Kidney epithelial cell (primary cell): ENCODE data around the genes NFIA, TM2D1, CACHD1 and RAVER2.

DNA sequence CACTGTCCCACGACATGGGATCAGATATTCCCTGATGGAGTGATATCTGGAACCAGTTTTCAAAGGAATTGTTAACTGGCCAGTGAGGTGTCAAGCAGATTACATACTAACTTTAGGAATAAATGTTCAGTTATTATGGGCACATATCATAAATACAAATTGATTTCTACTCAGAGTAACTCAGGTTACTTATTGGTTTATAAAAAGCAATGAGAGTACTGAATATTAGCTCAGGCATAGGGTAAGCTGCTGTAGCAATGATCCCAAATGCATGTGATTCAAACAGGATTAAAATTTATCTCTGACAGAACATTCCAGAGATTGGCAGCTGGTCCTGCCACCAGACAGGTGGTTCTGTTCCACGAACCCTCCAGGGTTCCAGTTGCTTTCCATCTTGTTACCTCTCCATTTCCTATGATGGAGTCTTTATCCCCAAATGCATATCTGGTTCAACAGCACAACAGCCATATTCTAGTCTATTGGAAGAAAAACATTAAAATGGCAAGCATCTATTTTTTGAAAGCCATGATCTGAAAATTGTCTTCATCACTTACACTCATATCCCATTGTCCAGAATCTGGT is 10.3 kb upstream of the CYP2J2 start:
- RAMPAGE, long total RNA = no peak
- RRBS = no CpG with 5 or more reads among the region's 2 CpGs

DNA sequence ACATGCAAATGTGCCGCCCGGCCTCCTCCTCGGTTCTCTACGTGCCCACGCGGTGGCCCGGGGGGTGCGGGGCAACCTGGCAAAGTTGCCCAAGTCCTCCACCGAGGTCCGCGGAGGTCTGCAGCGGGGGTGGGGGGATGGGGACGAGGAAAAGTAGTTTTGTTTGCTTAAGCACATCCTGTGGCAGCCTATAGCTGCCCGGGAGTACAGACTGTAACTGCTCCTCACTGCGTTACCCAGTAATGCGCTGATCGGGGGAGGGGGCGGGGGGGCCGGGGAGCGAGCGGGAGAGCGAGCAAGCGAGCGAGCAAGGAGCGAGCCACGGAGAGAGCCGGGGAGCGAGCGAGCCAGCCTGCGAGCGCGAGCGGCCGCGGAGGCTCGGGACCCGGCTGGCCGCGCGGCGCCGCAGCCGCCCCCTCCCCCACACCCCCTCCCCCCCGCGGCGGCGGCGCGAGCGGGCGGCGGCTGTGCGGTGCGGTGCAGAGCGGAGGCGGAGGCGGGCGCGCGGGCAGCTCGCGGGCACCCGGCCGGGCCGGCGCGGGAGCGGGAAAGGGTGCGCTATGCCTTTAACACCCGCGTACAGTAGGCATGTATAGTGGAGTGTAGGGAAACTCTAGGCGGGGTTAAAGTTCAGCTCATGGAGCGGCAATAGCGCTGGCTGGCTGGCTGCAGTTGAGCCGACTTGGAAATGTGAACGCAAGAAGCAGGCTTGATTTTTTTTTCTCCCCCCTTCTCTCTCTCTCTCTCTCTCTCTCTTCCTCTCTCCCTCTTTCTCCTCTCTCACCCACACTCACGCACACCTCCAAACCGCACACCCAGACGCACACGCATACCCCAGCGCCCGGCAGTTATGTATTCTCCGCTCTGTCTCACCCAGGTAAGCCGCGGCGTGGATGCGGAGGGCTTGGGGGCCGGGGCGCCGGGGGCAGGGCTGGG is at the start of gene NFIA:
Gene NFIA (plus strand): TSS at position 620 of the 936 bp plus-strand sequence.
- RAMPAGE, long total RNA = start-site peak on the plus strand centred at position 648 of the sequence, 65 bp wide, 30 and 9 reads in 2 replicates
- RRBS = 1% methylated on average over 31 of the region's 90 CpGs

DNA sequence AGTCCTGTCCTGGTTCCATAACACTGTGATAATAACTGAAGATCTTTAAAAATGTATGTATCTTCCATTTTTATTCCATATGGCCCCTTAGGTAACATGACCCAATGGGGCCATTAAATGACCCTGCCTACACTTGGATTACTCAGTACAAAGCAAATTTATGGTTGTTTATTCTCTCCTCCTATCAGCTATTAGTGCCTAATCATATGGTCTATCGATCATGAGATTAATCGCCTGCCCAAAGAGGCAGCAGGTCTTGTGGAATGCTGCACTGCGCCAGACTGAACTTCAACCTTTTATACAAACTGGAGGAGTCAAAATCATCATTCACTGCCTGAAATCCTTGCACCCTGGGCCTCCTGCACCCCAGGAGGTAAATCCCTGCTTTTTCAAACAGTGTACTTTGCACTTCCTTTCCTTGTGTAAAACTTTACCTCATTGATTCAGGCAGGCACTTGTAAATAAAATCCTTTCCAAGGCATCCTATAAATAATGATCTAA is 69.7 kb downstream of the NFIA start:
- RAMPAGE, long total RNA = no peak
- RRBS = no CpG with 5 or more reads among the region's 3 CpGs

DNA sequence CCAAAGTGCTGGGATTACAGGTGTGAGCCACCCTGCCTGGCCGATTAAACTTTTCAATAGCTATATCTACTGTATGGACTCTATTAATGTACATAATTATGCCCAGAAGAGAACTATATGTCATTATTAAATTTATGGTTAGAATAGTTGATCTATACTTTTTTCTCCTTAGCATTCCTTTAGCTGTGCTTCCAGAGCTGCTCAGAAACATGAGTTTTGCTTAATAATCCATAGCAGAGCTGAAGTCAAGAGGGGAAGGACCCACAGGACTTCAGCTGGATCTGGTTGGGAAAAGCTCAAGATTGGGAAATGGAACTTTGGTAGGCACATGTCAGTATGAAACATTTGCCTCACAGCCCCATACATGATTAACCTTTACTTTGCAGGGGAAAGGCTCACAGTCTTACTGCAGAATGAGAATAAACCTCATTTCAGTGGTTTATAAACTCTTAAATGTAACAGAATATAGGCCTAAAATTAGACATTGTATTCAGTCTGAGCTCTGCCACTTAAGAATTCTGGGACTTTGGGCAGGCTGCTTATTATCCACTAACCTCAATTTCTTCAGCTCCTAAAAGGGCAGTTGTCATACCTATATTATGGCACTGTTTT is 135.1 kb downstream of the NFIA start:
- RAMPAGE, long total RNA = no peak
- RRBS = no CpG with 5 or more reads among the region's 1 CpG

DNA sequence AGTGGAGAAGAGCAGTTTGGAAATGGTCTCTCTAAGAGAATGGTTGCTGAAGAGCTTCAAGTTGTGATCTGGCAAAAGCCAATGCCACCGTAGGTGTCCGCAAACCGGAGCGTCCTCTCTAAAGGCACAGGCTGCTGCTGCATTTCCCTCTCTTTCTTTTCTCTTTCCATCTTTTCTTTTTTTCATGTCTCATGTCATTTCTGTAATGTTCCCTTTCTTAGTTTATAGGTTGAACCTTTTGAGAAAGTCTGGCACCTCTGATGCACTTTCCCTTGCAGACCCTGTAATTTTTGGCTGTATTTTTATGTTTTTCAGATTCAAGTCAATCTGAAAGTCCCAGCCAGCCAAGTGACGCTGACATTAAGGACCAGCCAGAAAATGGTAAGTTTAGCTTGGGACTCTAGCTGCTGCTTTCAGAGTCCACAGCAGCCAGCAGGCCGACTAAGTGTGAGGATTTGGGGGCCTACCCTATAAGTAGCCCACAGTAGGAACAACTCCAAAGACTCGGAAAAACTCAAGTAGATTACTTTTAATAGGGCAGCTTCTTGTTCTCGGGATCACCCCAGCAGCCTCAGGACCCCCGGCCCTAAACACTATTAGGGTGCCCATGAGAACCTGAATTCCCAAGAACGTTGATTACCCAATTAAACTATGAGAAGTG is 195.0 kb downstream of the NFIA start:
- RAMPAGE, long total RNA = no peak
- RRBS = no CpG with 5 or more reads among the region's 10 CpGs

GRCh38 chr1:61436560-61437104 is 288.3 kb downstream of the TM2D1 start:
- RAMPAGE, long total RNA = no peak
- RRBS = no CpG with 5 or more reads among the region's 5 CpGs

- RAMPAGE, long total RNA = no peak
- RRBS = no CpG with 5 or more reads among the region's 5 CpGs
These were observed 280.7 kb downstream of the TM2D1 start for GRCh38 chr1:61444163-61444786.

GRCh38 chr1:61724679-61725795 is at the start of gene TM2D1:
TM2D1 (minus strand) TSS chr1:61725141.
- RAMPAGE, long total RNA = start-site peak on the minus strand at chr1:61725121-61725133, 682 and 678 reads in 2 replicates
- RRBS = 1% methylated on average over 6 of the region's 48 CpGs

DNA sequence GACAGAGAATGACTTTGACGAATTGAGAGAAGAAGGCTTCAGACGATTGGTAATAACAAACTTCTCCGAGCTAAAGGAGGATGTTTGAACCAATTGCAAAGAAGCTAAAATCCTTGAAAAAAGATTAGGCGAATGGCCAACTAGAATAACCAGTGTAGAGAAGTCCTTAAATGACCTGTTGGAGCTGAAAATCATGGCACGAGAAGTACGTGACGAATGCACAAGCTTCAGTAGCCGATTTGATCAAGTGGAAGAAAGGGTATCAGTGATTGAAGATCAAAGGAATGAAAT is 201.9 kb downstream of the PATJ start:
- RAMPAGE, long total RNA = no peak
- RRBS = no CpG with 5 or more reads among the region's 8 CpGs

DNA sequence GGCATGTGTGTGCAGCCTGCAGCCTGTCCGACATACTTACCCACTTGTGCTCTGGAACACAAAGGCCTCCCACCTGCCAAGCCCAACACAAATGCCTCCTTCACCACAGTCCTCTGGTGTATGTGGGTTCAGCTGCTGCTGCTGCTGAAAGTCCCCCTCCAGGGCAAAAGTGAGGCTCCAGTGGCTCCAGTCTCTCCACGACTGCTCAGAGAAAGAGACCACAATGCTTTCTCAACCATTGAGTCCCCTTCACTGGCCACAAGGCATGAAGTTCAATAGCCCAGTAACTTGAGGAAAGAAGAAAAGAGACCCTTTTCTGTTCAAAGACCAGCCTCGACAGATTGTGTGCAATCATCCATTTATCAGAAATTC is 19.3 kb downstream of the KANK4 start:
- RAMPAGE, long total RNA = no peak
- RRBS = no CpG with 5 or more reads among the region's 3 CpGs

DNA sequence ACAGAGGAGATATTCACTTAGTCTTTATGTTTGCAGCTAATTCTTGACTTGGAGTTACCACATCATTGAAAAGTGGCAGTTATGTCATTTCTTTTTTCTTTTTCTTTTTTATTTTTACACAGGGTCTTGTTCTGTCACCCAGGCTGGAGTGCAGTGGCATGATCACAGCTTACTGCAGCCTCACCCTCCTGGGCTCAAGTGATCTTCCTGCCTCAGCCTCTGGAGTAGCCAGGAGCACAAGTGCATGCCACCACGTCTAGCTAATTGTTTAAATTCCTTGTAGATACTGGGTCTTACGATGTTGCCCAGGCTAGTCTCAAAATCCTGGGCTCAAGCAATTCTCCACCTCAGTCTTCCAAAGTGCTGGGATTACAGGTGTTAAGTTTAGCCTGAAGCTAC is 52.1 kb upstream of the KANK4 start:
- RAMPAGE, long total RNA = no peak
- RRBS = no CpG with 5 or more reads among the region's 2 CpGs

GRCh38 chr1:62585495-62586137 is 11.7 kb upstream of the ANGPTL3 start:
- RAMPAGE, long total RNA = no peak
- RRBS = no CpG with 5 or more reads among the region's 1 CpG

GRCh38 chr1:62606610-62607061 is 9.3 kb downstream of the ANGPTL3 start:
- RAMPAGE, long total RNA = no peak
- RRBS = no CpG with 5 or more reads among the region's 3 CpGs

DNA sequence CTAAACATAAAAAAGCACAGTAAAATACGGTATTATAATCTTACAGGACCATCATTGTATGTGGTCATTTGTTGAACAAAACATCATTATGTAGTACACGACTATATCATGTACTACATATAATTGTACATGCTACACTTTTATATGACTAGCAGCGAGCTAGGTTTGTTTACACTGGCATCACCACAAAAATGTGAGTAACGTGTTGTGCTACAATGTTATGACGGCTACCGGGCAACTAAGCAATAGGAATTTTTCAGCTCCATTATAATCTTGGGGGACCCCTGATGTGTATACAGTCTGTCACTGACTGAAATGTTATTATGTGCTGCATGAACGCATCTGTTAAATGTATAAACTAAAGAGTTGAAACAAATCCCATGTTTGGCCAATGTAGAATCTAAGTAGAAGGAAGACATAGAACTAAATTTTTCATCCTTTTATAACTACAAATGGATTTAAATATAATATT is 35.3 kb downstream of the ITGB3BP start:
- RAMPAGE, long total RNA = no peak
- RRBS = no CpG with 5 or more reads among the region's 7 CpGs

- RAMPAGE, long total RNA = no peak
- RRBS = no CpG with 5 or more reads among the region's 3 CpGs
These were observed 1.9 kb downstream of the ROR1 start for GRCh38 chr1:63775744-63776145.

DNA sequence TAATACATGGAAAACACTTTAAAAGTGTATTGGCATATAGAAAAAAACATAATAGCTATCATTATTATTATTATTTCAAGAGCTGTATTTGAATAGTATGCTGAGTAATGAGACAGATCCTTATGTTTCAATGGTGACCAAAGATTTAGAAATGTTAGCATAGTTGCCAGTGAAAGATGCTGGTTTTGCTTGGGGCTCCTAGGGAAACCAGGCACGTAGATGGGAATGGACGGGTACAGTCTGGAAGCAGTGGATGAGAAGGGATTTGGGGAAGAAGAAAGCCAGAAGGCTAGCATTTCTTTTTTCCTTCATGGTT is 111.2 kb downstream of the ROR1 start:
- RAMPAGE, long total RNA = no peak
- RRBS = no CpG with 5 or more reads among the region's 2 CpGs

GRCh38 chr1:63928028-63928686 is 154.3 kb downstream of the ROR1 start:
- RAMPAGE, long total RNA = no peak
- RRBS = no CpG with 5 or more reads among the region's 7 CpGs

DNA sequence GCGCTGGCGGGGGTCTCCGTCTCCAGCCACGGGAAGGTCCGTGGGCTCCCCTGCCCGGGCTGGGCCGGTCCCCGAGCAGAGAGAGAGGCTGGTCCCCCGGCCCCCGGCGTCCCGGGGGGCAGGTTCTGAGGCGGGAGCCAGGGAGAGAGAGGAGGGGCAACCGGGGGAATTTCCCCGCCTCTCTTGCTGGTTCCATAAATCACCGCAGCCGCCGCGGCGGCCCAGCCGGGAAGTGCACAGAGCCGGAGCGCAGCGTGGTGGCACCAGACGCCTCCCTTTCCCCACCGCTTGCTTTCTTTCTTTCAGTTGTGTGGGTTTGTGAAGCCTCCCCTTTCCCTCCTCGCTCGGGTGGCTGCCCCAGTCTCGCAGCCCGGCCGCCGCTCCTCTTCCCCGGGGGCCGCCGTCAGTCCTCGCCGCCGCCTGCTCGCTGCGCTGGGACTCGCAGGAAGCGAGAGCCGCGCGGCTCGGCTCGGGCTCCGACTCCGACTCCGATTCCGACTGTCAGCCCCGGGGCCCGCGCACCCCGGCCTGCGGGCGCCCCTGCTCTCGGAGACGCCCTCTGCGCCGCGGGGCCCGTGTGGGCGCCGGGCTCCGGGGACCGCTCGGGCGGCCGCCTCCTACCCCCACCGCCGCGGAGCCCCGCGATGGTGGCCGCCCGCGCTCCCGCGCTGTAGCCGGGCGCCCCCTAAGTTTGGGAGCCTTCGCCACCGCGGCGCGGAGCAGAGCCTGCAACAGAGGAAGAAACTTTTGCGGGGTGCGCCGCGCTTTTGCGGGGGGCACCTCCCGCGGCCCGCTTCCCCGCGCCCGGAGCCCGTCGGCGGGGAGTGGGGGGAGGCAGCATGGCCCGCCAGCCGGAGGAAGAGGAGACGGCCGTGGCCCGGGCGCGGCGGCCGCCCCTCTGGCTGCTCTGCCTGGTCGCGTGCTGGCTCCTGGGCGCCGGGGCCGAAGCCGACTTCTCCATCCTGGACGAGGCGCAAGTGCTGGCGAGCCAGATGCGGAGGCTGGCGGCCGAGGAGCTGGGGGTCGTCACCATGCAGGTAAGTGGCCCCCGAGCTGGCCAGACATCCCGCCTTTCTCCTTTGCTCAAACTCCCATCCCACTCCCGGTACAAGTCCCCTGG is at the start of gene CACHD1:
Gene CACHD1 (plus strand): TSS at position 224 of the 1,120 bp plus-strand sequence.
- RAMPAGE, long total RNA = no peak
- RRBS = 2% methylated on average over 52 of the region's 126 CpGs

GRCh38 chr1:64672914-64673499 is 71.9 kb upstream of the RAVER2 start:
- RAMPAGE, long total RNA = no peak
- RRBS = no CpG with 5 or more reads among the region's 7 CpGs

- RAMPAGE, long total RNA = no peak
- RRBS = under 1% methylated on average over 31 of the region's 89 CpGs
These were observed at the start of gene RAVER2 for GRCh38 chr1:64744354-64745237. RAVER2 (plus strand) TSS chr1:64745075.